Cardiac muscle cell (in vitro differentiated cells and primary cell): ENCODE data around the genes CRYGS and EIF4A2.

- RAMPAGE, long total RNA = no peak
- RRBS = no CpG with 5 or more reads among the region's 9 CpGs
Measured at GRCh38 chr3:185154132-185154496, 1.3 kb upstream of the C3orf70 start.

- RAMPAGE, long total RNA = no peak
- RRBS = no CpG with 5 or more reads among the region's 4 CpGs
Measured at GRCh38 chr3:185316935-185317591, 45.9 kb upstream of the MAP3K13 start.

- RAMPAGE, long total RNA = no peak
- RRBS = no CpG with 5 or more reads among the region's 2 CpGs
Measured at GRCh38 chr3:185317862-185318498, 45.0 kb upstream of the MAP3K13 start.

DNA sequence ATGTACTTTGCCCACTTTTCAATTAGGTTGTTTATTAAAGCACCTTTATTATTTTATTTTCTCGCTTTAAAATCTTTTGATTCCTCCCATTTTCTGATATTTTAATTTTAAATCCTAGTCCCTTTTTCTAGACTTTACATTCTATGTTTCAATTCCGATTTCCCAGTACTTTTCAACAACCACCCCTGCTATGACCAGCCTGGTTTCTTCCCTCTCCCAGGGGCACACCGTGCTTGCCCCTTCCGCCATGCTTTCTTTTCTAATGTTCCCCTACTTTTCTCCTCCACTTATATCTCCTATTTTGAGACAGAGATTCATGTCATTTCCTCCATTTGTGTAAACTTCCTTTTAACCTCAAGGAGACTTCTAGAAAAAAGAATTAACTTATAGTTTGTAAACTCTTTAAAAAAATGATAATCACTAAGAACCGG is 38.5 kb upstream of the MAP3K13 start:
- RAMPAGE, long total RNA = no peak
- RRBS = no CpG with 5 or more reads among the region's 5 CpGs

- RAMPAGE, long total RNA = no peak
- RRBS = no CpG with 5 or more reads among the region's 7 CpGs
Measured at GRCh38 chr3:185327045-185327653, 35.8 kb upstream of the MAP3K13 start.

DNA sequence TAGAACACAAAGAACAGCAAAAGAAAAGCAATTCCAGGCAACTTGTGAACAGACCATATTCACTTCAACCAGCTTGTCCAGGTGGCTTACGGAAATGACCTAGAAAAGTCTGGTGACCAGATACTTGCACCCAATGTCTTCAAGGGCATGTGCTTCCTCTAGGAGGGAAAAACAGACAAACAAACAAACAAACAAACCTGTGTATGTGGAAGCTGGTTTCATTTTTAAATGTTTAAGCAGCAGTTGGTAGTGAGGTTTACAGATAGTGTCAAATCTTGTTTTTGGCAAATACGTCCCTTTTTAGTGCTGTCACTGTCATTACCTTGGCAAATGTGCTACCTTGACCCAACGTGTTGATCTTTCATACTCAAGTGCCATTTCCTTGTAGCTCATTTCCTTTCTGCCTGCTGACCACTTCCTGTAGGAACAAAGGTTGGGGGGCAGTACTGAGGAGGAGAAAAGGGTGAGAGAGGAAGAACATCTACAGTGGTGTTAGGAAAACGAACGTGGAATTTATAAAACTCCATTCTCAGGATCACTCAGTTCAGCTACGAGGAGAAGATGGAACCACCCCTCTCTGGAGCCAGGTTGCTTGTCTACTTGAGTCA is 15.7 kb downstream of the TMEM41A start:
- RAMPAGE, long total RNA = no peak
- RRBS = no CpG with 5 or more reads among the region's 6 CpGs

GRCh38 chr3:185609092-185609492 is 23.0 kb downstream of the SENP2 start:
- RAMPAGE, long total RNA = no peak
- RRBS = no CpG with 5 or more reads among the region's 2 CpGs

- RAMPAGE, long total RNA = no peak
- RRBS = no CpG with 5 or more reads among the region's 10 CpGs
Measured at GRCh38 chr3:185637356-185638114, 51.4 kb downstream of the SENP2 start.

- RAMPAGE, long total RNA = no peak
- RRBS = no CpG with 5 or more reads among the region's 11 CpGs
Measured at GRCh38 chr3:185714978-185715603, 109.8 kb downstream of the IGF2BP2 start.

DNA sequence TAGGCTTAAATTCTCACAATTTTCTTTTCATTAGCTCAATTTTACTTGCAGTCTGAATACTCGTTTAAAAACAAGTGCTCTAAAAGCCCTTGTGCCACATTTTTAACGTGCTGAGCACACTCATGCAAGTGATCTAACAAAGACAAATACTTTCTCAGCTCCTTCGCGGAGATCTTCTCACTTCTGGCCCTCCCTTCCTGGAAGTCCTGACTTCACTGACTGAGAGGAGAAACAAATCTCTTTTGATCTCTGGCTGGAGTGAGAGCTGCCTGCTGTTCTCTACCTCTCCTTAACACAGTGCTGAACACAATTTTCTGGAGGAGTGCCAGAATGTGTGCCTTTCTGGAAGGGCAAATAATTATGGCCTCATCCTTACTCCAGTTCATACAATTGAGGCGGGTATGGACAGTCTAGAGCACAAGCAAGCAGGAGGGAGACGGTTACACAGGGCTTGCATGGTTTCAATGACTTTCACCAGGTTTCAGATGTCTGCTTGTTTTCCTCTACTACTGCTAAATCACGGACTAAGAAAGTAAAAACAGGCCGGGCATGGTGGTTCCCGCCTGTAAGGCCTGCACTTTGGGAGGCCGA is 51.0 kb downstream of the IGF2BP2 start:
- RAMPAGE, long total RNA = no peak
- RRBS = no CpG with 5 or more reads among the region's 10 CpGs

- RAMPAGE, long total RNA = no peak
- RRBS = no CpG with 5 or more reads among the region's 14 CpGs
Measured at GRCh38 chr3:185786574-185787397, 38.1 kb downstream of the IGF2BP2 start.

DNA sequence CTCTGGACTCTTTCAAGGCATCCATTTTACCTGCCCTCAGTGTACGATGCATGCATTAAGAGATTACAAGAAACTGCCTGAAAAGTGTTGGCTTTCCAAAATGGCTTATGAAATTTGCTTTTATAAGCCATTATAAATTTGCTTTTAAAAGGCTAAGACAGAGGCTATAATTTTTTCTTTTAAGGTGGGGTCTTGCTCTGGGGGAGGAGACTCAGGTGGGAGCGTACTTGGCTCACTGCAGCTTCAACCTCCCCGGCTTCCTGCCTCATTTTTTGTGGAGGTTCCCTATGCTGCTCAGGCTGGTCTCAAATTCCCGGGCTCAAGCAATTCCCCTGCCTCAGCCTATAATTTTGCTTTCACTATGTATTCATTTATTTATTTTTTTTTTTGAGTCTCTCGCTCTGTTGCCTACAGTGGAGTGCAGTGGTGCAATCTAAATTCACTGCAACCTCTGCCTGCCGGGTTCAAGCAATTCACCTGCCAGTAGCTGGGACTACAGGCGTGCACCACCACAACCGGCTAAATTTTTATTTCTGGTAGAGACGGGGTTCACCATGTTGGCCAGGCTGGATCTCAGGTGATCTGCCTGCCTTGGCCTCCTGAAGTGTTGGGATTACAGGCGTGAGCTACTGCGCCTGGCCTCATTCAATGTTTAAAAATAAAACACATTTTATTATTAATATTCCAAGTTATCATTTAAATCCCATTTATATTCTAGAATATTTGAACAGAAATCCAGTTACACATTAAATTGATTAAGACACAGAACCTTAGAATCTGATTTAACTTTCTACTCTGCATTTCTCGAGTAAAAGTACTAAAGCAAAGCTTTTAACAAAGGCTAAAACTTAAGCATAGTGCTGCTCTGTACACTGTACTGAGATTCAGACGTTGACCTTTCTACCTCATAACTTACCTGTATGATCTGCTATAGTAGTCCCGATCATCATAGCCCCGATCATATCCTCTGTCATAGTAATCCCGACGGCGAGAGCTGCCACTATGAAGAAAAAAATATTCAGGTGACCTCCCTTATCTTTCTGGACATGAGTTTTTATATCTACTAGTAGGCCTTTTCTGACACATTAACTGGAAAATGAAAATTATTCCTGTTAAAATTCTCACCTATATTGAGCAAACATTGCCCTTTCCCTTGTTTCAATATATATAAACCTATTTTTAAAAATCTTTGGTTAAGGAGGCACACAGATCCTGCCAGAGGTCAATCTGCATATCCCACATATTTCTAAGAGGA is 17.2 kb downstream of the TRA2B start:
- RAMPAGE, long total RNA = no peak
- RRBS = 78% methylated on average over 2 of the region's 18 CpGs

DNA sequence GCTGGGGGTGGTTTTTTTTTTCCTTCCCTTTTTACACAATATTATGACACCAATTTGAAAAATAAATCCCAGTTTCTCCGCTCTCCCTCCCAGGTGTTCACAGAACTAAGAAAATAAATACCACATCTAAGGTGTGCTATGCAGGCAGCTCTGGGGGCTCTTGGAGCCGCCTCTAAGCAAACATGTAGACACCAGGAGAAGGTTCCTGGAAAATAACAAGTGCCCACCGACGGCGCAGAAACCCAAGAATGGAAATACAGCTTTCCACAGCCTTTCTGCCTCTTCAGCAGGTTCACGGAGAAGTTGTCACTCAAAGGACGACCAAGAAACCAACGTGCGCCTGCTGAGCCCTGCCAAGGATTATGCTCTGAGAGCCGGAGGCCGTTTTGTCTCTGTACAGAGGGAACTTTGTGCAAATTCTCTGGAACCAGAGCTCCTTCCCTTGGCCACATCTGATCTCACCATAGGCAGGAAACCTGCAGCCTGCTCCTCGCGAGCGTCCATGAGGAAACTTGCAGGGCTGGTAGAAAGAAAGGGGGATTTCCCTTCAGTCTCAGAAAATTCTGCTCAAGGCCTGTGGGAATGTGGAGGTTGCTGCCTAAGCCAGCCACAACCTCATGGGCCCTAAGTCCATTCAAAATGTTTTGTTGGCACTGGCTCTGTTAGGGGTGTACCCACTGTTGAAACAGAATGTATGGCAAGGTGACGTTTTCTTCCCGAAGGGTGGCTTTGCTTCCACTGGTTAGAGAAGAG is 40.5 kb upstream of the ETV5 start:
- RAMPAGE, long total RNA = no peak
- RRBS = no CpG with 5 or more reads among the region's 16 CpGs

GRCh38 chr3:186532568-186533204 is 11.5 kb downstream of the CRYGS start:
- RAMPAGE, long total RNA = no peak
- RRBS = no CpG with 5 or more reads among the region's 2 CpGs

- RAMPAGE, long total RNA = no peak
- RRBS = no CpG with 5 or more reads among the region's 4 CpGs
Measured at GRCh38 chr3:186544109-186544672, at the start of gene CRYGS. TSS of gene CRYGS (minus strand) at chr3:186544380.

DNA sequence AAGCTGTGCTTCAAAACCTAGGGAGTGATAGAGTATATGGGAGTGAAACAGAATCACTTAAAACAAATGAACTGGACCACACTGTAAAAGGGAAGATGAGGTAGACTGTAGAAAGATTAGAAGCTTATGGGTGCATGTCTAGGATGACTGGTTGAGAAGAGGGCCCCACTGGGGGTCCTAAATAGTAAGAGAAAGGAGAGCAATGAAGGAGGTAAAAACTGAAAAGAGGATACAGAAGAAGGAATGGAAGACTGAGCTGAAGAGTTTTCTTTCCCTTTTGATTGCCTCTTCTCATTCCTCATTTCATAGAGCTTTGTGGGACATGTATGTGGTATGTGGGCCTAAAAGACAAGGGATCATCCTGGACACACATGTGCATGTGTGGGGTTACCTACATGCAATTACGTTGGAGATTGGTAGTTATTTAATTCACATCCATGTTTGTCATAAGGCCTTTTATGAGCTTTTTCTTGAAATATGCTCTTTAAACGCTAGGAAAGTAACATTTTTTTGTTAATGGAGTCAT is 14.3 kb downstream of the DNAJB11 start:
- RAMPAGE, long total RNA = no peak
- RRBS = no CpG with 5 or more reads among the region's 2 CpGs

DNA sequence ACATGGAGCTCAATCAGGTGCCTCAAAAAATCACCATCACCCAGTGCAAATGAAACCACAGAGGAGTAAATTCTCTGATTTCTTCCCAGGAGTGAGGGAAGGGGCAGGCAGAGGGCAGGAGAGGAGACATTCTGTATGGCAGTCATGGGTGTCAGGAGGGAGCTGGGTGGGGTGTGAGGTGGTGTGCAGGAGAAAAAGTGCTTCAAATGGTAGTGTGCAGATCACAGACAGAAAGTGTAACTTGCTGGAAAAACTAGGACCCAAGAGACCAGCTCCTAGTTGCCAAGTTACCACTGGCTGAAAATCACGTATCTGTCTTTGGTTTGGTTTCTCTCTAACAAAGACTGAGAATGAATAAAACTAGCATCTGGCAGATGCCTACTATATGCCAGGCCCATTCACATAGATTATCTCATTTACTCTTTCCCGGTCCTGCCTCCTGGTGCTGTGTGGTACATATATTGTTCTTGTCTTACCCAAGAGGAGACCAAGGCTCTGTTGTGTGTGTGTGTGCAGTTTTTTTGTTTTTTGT is 599 bp downstream of the AHSG start:
- RAMPAGE, long total RNA = no peak
- RRBS = no CpG with 5 or more reads among the region's 2 CpGs

DNA sequence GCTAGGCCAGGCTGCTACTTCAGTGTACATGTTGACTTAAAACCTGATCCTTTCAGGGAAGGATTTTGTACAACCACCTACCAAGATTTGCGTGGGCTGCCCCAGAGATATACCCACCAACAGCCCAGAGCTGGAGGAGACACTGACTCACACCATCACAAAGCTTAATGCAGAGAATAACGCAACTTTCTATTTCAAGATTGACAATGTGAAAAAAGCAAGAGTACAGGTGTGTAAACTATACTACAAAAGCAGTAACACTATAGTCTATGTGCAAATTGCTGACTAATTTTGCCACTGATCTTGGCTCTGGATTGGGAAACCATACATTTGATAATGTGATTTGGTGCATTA is 15.3 kb downstream of the KNG1 start:
- RAMPAGE, long total RNA = no peak
- RRBS = no CpG with 5 or more reads among the region's 2 CpGs

DNA sequence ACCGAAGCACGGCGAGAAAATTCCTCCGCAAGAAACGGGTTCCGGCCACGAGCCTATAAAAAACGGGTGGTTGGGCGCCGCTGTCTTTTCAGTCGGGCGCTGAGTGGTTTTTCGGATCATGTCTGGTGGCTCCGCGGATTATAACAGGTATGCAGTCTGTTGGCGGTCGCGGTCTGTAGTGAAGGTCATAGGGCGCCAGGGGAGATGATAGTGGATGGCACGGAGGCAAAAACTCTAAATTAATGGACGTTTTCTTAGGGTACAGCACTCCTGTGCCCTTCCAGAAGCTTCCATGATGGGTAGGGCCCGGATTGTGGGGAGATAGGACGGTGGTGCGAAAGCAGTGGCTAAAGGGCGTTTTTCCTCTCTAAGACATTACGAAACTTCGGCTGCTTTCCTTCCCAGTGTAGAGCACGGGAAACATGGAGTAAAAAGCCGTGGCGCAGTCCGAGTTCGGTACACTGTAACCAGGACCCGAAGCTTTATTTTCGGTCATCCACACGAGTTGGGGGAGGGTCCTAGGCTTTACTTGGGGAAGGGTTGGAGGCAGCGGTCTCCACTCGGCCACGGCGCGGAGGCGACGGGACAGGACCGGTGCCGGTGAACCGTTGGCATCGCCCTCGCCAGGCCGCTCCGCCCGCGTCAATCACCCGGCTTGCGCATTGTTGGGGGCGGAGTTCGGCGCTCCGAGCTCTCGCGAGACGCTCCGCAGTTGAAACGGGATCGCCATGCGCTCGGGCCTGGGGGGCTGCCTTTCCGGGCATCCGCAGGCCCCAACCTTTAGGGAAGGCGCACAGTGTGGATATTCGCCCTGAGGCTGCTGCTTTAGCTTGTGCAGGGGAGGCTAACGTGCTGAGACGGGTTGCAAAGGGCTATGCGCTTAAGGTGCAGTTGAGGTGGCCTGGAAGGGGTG is at the start of gene EIF4A2:
TSS of gene EIF4A2 (plus strand) at position 85 of the 913 bp plus-strand sequence.
- RAMPAGE, long total RNA = start-site peak on the plus strand centred at position 87 of the sequence, 10 bp wide, 12,557 and 6,527 reads in 2 replicates
- RRBS = 2% methylated on average over 17 of the region's 72 CpGs

DNA sequence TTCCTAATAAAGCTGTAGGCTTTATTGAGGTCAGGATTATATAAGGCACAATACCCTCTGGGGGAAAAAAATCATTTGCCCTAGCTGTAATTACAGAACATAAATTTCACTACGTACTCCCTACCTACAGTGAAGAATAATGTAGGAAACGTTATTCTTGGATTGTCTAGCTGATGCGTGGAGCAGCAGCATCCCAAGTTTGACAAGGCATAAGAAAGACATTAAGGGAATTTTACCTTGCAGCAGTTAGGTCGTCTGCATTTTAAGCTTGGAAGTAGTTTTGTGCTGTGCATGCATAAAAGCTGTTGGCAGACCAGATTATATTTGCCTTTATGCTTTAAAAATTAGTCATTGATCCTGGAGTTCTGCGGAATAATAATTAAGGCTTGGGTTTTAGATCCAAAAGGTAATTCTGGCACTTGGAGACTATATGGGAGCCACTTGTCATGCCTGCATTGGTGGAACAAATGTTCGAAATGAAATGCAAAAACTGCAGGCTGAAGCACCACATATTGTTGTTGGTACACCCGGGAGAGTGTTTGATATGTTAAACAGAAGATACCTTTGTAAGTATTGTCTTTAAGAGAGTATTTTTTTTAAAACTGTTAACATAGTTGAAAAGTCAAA is 2.2 kb downstream of the EIF4A2 start:
- RAMPAGE, long total RNA = no peak
- RRBS = no CpG with 5 or more reads among the region's 7 CpGs